H1 (cell line): Measurements from ENCODE around the gene FBXL15.

- RRBS, result no CpG with 5 or more reads among the region's 8 CpGs
CAGE:
- cytosol, long polyA plus RNA, result no peak
- long polyA plus RNA, result no peak
- nucleus, long polyA plus RNA, result no peak
Measured at GRCh38 chr10:102161303-102161987, 9.3 kb downstream of the NOLC1 start.

GRCh38 chr10:102230197-102230769 is 4.2 kb downstream of the ELOVL3 start:
- RRBS, result 5% methylated on average over 4 of the region's 46 CpGs
CAGE:
- cytosol, long polyA plus RNA, result no peak
- long polyA plus RNA, result no peak
- nucleus, long polyA plus RNA, result no peak

- RRBS, result no CpG with 5 or more reads among the region's 2 CpGs
CAGE:
- cytosol, long polyA plus RNA, result no peak
- long polyA plus RNA, result no peak
- nucleus, long polyA plus RNA, result no peak
Measured at GRCh38 chr10:102262825-102263559, 17.7 kb downstream of the GBF1 start.

- RRBS, result no CpG with 5 or more reads among the region's 19 CpGs
CAGE:
- cytosol, long polyA plus RNA, result start-site peak on the plus strand at chr10:102400674-102401044, 6 reads
- long polyA plus RNA, result no peak
- nucleus, long polyA plus RNA, result no peak
Measured at GRCh38 chr10:102400386-102401033, 5.0 kb downstream of the NFKB2 start.

GRCh38 chr10:102409168-102409970 is 9.2 kb downstream of the PSD start:
- RRBS, result 1% methylated on average over 10 of the region's 58 CpGs
CAGE:
- cytosol, long polyA plus RNA, result no peak
- long polyA plus RNA, result no peak
- nucleus, long polyA plus RNA, result no peak

GRCh38 chr10:102420487-102421312 is at the start of gene FBXL15:
Gene FBXL15, plus strand, starts transcription at chr10:102420836.
- RRBS, result under 1% methylated on average over 7 of the region's 54 CpGs
CAGE:
- cytosol, long polyA plus RNA, result start-site peak on the plus strand at chr10:102420857-102420883, 53 reads; start-site peak on the plus strand at chr10:102421118-102421230, 226 reads
- long polyA plus RNA, result start-site peak on the plus strand at chr10:102420848-102420878, 87 and 37 reads in 2 replicates; start-site peak on the plus strand at chr10:102421118-102421247, 241 and 138 reads in 2 replicates
- nucleus, long polyA plus RNA, result start-site peak on the plus strand at chr10:102420857-102420869, 21 reads; start-site peak on the plus strand at chr10:102421121-102421126, 48 reads; start-site peak on the plus strand at chr10:102421180-102421230, 184 reads

DNA sequence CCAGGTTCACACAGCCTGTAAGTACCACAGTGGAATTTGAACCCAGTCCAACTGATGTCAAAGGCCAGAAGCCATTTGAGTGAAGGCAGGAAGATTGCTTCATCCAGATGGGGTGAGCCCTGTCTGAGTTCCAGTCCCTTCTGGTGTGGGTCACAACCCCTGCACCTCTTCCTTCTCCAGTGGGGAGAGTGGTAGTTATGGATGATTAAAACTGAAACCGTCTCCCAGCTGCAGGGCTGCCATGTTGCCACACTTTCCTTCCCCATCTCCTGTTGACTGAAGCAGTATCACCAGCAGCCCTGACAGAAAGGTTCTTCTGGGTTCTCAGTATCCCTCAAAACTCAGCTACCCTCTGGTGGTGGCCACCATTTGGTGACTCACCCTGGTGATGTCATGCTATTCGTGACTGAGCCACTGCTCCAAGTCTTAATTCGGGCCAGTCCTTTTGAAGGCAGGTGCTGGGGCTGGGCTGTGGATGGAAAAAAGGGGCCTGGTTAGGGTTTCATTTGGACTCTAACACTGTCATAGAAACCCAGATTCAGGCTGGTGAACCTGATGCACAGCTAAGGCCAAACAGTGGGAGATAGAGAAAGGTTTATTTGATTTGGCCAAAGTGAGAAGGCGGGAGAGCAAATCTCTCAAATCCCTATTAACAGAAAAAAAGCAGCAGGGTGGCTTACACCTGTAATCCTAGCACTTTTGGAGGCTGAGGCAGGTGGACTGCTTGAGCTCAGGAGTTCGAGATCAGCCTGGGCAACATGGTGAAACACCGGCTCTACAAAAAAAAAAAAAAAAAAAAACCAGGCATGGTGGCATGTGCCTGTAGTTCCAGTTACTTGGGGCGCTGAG is 1.6 kb upstream of the C10orf95 start:
- RRBS, result no CpG with 5 or more reads among the region's 7 CpGs
CAGE:
- cytosol, long polyA plus RNA, result no peak
- long polyA plus RNA, result no peak
- nucleus, long polyA plus RNA, result no peak

DNA sequence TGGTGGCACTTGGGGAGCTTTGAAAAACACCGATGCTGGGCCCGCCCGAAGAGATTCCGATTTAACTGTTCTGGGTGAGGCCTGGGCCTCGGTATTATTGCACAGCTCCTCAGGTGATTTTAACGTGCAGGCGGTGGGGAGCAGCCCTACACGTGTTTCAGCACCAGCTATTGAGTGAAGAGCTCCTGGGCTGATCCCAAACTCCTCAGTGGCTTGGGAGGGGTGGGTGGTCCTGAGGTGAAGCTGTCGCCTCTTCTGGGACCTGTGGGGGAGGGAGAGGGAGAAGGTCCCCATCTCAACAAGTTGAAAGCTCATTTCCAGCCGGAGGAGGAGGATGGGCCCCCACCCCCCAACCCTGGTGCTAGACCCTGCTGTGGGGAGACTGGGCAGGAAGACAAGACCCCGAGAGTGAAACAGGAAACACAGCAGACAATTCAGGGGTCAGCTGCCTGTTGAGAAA is 634 bp downstream of the MFSD13A start:
- RRBS, result no CpG with 5 or more reads among the region's 11 CpGs
CAGE:
- cytosol, long polyA plus RNA, result no peak
- long polyA plus RNA, result no peak
- nucleus, long polyA plus RNA, result no peak

- RRBS, result no CpG with 5 or more reads among the region's 17 CpGs
CAGE:
- cytosol, long polyA plus RNA, result no peak
- long polyA plus RNA, result no peak
- nucleus, long polyA plus RNA, result no peak
Measured at GRCh38 chr10:102470478-102470967, 9.3 kb downstream of the MFSD13A start.

DNA sequence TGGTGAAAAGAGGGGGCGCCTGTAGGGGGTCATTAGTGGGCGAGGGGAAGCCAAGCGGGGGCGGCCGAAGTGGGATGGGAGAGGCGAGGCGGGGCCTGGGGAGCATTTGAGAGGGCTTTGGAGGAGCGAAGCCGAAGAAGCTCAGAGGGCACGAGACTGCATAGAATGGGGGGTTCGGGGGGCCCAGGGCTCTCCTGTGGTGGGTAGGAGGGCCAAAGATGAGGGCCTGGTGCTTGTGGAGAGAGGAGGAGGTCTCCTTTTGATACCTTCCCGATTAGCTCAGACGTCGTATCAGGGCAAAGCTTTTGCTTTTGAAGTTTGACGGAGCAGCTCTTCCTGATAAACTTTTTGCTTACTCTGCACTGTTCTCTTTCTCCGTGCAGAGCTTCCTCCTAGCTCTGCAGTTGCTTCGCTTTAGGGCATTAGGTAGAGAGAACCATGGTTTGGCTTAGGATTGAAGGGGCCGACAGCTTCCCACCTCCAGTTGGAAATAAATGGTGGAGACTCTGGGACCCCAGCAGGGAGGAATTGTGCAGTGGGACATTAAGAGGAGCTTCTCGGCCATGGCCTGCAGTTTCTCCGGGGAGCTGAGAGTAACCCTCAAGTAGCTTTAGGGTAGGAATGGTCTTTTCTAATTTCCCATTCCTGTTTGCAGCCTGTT is 986 bp downstream of the SUFU start:
- RRBS, result no CpG with 5 or more reads among the region's 20 CpGs
CAGE:
- cytosol, long polyA plus RNA, result no peak
- long polyA plus RNA, result no peak
- nucleus, long polyA plus RNA, result no peak

DNA sequence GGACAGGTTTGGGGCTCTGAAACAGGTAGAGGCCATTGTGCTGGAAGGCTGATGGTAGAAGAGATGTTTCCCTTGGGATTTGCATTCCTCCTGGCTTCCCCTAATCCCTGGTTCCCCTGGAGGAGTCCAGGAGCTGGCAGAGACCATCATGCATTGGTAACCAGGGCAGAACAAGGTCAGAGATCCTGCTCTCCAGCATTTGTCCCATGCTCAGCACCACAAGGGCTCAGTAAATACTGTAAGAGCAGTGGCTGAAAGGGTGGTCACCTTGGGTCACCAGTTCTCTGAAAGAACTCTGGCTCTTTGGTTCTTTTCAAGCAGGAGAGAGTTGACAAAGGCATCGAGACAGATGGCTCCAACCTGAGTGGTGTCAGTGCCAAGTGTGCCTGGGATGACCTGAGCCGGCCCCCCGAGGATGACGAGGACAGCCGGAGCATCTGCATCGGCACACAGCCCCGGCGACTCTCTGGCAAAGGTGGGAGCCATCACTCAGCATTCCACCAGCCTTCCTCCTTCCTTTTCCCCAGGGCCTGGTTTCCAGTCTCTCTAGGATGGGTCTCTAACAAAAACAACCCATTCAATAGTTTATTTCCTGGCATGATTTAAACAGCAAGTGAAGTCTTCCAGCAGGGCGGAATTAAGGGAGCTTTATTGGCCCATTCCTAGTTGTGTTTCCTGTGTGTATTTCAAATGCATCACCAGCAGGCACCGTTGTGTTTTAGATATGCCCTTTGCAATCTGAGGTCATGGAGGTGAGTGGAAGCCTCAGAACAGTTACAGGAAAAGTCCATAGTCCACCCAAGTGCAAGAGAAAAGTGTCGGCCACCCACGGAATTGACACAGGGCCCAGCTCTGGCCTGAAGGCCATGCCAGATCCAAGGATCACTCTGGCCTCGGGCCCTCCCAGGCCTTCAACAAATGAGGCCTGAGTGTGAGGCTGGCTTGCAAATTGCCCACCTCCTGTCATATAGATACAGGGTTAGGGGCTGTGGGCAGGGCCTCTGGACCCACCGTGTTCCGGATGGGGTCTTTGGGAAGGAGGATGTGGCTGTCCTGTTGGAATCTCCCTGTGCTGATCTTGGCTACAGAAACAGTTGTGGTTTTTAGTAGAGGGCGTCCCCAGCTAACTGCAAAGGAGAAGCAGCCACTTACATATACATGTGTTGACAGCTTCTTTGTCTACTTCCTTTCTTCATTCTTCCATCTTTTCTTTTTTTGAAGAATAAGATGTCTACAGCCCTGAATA is 47.0 kb upstream of the TRIM8 start:
- RRBS, result no CpG with 5 or more reads among the region's 16 CpGs
CAGE:
- cytosol, long polyA plus RNA, result no peak
- long polyA plus RNA, result no peak
- nucleus, long polyA plus RNA, result no peak

- RRBS, result no CpG with 5 or more reads among the region's 8 CpGs
CAGE:
- cytosol, long polyA plus RNA, result no peak
- long polyA plus RNA, result no peak
- nucleus, long polyA plus RNA, result no peak
Measured at GRCh38 chr10:102604300-102604766, 39.9 kb upstream of the TRIM8 start.

DNA sequence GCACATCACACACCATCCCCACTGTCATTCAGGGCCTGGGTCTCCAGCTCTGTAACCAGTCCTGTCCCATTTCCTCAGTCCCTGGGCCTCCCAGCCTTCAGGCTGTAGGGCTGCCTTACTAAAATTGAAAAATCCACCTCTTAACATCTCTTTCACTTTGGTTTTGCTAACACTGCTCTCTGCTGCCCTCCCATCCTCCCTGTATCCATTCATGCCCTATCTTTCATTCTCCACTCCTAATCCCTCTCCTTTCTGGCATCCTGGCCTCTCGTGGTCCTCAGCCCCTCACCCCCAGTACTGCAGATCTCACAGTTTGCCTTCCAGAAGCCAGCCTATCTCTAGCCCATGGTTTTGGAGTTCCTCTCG is 13.2 kb upstream of the TRIM8 start:
- RRBS, result no CpG with 5 or more reads among the region's 2 CpGs
CAGE:
- cytosol, long polyA plus RNA, result no peak
- long polyA plus RNA, result no peak
- nucleus, long polyA plus RNA, result no peak

GRCh38 chr10:102649712-102650471 is 5.6 kb downstream of the TRIM8 start:
- RRBS, result no CpG with 5 or more reads among the region's 10 CpGs
CAGE:
- cytosol, long polyA plus RNA, result no peak
- long polyA plus RNA, result no peak
- nucleus, long polyA plus RNA, result no peak

- RRBS, result no CpG with 5 or more reads among the region's 17 CpGs
CAGE:
- cytosol, long polyA plus RNA, result no peak
- long polyA plus RNA, result no peak
- nucleus, long polyA plus RNA, result no peak
Measured at GRCh38 chr10:102657869-102658962, 13.9 kb downstream of the TRIM8 start.

- RRBS, result no CpG with 5 or more reads among the region's 4 CpGs
CAGE:
- cytosol, long polyA plus RNA, result no peak
- long polyA plus RNA, result no peak
- nucleus, long polyA plus RNA, result no peak
Measured at GRCh38 chr10:102667966-102668495, 23.8 kb downstream of the TRIM8 start.

GRCh38 chr10:102674640-102674969 is 30.3 kb downstream of the TRIM8 start:
- RRBS, result no CpG with 5 or more reads among the region's 2 CpGs
CAGE:
- cytosol, long polyA plus RNA, result no peak
- long polyA plus RNA, result no peak
- nucleus, long polyA plus RNA, result no peak

GRCh38 chr10:102691777-102692137 is 22.4 kb downstream of the ARL3 start:
- RRBS, result no CpG with 5 or more reads among the region's 4 CpGs
CAGE:
- cytosol, long polyA plus RNA, result no peak
- long polyA plus RNA, result no peak
- nucleus, long polyA plus RNA, result no peak

GRCh38 chr10:102782128-102782549 is 38.4 kb downstream of the WBP1L start:
- RRBS, result no CpG with 5 or more reads among the region's 3 CpGs
CAGE:
- cytosol, long polyA plus RNA, result no peak
- long polyA plus RNA, result no peak
- nucleus, long polyA plus RNA, result no peak

DNA sequence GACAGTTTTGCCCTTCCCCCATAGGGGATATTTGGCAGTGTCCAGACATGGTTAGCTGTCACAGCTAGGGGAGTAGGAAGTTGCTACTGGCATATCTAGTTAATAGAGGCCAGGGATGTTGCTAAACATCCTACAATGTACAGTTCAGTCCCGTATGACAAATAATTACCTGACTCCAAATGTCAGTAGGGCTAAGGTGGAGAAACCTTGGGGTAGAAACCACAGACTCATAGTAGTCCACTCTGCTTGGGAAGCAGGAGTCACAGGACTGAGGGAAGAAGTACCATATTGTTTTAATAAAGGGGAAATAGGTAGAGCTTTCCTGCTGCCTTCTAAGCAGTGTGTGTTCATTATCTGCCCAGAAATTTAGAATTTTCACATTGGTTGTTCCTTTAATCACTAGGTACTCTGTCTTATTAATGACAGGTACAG is 39.9 kb downstream of the WBP1L start:
- RRBS, result no CpG with 5 or more reads among the region's 1 CpG
CAGE:
- cytosol, long polyA plus RNA, result no peak
- long polyA plus RNA, result no peak
- nucleus, long polyA plus RNA, result no peak